Measurements from ENCODE around the genes NPR3, RXFP3 and AMACR.

GRCh38 chr5:26009765-26010064, 1028.7 kb downstream of the CDH9 start:
- PRO-cap, 4 experiments, result peak in 3 of 4 experiments; most common minus-strand start chr5:26009887 (in 3)
- RAMPAGE, long total RNA, 2 experiments, result no peak in any of the 2 experiments

DNA sequence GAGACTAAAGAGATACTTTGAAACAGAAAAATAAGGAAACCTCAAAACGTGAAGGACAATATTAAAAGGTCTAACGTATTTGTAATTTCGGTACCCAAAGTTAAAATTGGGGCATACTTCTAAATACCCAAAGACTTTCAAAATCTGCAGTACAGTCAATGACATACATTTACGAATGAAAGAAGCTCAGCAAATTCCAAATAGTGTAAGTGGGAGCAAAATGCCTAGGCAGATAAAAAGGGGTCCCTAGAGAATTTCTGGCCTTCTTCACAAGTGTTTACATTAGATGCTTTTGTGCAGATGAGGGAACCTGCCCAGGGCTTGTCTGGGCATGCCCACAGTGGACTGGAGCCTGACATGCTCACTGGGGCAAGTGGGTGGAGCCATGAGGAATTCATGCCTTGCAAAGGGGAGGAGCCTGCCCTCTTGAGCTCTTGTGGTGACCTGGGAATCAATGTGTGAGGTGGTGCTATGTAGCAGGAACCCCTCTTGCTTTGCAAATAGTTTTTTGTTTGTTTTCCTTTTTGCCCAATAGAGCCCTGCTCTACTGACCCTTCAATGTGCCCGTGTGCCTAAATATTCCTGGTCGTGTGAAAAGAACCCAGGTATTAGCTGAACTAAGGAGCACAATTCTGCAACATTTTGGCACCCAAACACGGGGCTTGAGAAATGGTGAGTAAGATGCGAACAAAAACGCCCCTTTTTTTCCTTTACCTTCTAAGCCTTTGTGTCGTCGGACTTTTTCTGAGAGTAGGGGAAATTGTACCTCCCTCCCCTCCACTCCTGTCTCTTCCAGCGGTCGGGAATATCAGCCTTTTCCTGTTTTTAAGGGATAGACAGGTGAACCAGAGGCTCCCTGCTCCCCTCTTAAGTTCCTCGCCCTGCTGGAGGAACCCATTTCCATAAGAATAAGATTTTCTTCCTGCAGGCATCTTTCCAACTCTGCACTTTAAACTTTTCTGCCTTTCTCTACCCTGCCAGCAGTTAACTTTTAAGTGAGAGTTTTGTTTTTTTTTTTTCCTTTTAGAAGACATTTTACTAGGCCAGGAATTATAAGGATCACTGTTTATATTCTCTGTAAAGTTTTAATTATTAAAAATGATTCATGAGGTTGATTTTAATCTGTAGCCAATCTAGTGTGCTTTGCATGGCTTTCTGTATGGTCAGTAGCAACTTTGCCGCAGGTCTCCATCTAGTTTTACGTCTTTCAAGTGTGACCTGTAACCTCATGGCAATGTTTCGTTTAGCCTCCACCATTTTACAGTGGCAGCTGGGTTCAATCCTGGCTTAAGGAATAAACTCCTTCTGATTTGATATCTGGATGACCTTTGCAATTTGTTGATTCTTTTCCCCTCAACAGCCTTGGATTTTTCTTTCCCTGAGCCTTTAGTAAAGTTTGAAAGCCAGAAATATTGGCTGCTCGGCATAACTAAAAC, 434.0 kb upstream of the CDH9 start:
- PRO-cap, 4 experiments, result peak in 2 of 4 experiments; most common plus-strand start position 454 of the sequence (in 1)
- RAMPAGE, long total RNA, 2 experiments, result start-site peak on the plus strand in 2 of 2 experiments, centred at positions 563 to 574 of the sequence, 19 to 21 reads per replicate

DNA sequence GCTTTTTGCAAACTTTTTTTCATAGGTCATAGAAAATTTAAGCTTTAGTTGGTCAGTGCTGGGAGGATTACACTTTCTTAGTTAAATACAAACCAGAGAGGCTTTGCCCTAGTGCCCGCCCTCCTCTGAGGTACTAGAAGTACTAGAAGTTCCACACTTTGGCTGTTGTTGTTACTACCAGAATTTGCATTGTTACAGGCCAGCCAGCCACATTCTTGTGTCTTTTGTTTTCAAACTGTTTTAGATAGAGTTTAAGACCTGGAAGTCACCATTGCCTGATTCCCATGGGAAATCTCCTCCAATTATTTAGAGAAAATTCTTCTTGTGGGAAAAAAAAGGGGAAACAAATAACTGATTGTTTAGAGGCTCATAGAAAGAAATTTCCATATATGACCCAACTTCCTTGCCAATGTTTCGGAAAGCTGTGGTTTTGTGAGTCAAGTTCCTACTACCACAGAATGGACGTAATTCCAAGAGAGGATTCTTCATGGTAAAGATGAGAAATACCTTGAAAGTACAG, 252.3 kb downstream of the GOLPH3 start:
- PRO-cap, 4 experiments, result no peak in any of the 4 experiments
- RAMPAGE, long total RNA, 2 experiments, result no peak in any of the 2 experiments

- PRO-cap, 4 experiments, result no peak in any of the 4 experiments
- RAMPAGE, long total RNA, 2 experiments, result no peak in any of the 2 experiments
Measured at GRCh38 chr5:32109086-32110048, 64.8 kb downstream of the GOLPH3 start.

GRCh38 chr5:32170568-32171182, 3.4 kb downstream of the GOLPH3 start:
- PRO-cap, 4 experiments, result no peak in any of the 4 experiments
- RAMPAGE, long total RNA, 2 experiments, result no peak in any of the 2 experiments

- PRO-cap, 4 experiments, result peak in 2 of 4 experiments; most common plus-strand start chr5:32204416 (in 2); most common minus-strand start chr5:32204237 (in 1)
- RAMPAGE, long total RNA, 2 experiments, result start-site peak on the plus strand in 1 of 2 experiments, at chr5:32204318-32204379 at its widest, 21 reads per replicate
Measured at GRCh38 chr5:32204075-32204586, 30.0 kb upstream of the GOLPH3 start.

DNA sequence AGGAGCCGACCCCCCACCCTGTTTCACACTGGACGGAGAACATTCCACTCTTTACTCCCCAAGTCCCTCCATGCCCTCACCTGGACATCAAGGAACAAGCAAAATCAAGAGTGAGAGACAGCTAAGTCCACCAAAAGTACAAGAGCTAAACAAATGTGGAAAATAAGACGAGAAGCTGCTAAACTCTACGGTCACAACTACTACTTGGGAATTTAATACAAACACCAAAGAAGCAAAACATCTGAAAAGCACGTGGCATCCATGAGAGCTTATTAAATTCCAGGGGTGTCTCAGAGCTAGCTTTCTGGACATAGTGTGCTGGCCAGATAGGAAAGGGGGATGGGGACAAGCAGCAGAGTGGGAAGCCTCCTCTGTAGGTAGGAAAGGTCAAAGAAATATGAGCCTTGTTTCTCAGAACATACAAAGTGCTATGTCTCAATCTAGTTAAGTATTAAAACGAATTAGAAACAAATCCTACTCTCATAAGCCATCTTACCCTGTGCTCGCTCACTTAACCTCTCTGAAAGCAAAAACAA, 51.3 kb upstream of the GOLPH3 start:
- PRO-cap, 4 experiments, result peak in 1 of 4 experiments; most common plus-strand start position 483 of the sequence (in 1); most common minus-strand start position 202 of the sequence (in 1)
- RAMPAGE, long total RNA, 2 experiments, result no peak in any of the 2 experiments

- PRO-cap, 4 experiments, result no peak in any of the 4 experiments
- RAMPAGE, long total RNA, 2 experiments, result no peak in any of the 2 experiments
Measured at GRCh38 chr5:32355439-32355638, 42.6 kb upstream of the MTMR12 start.

- PRO-cap, 4 experiments, result no peak in any of the 4 experiments
- RAMPAGE, long total RNA, 2 experiments, result no peak in any of the 2 experiments
Measured at GRCh38 chr5:32388452-32388776, 56.1 kb downstream of the ZFR start.

DNA sequence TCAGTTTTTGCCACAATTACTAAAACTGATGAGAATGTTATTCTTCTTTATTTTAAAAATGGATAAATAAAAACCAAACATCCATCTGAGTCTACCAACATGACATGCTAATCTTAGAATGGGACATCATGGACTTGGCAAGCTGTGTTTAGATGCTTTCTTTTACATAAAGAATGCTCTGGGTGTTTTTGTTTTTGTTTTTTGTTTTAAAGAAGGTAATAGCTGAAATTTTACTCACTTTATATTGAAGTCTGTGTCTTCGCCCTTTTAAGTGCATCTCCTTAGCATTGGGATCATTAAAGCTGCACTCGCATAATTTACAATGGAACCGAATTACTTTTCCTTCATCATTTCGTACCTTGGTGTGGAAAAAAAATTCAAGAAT, 47.6 kb downstream of the ZFR start:
- PRO-cap, 4 experiments, result no peak in any of the 4 experiments
- RAMPAGE, long total RNA, 2 experiments, result start-site peak on the minus strand in 1 of 2 experiments, centred at position 298 of the sequence, 95 reads per replicate

DNA sequence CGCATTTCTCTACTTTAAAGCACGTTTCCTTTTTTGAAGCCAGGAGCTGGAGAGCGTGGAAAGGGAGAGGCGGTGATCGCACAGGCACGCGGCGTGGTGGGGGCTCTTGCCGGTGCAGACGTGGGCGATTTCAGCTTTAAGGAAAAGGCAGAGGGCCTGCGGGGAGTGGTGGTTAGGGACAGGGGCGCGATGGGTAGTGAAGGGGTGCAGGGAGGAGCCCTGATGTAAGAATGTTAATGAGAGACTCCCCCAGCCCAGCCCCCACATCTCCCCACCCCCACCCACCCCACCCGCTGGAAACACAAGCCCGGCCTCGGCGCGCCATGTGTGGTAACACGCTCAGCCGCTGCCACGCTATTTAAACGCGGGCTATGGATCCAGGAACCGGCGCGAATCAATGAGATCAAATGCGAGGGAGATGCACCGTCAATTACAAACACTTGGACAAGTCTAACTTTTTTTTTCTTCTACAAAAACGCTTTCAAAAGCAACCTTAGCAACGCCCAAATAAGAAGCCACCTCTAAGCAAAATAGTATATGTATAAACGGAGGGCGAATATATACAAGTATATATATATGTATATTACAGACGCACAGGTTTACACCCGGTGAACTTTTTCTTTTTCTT, at the start of gene NPR3:
TSS of gene NPR3 (plus strand) at position 387 of the 628 bp plus-strand sequence.
- PRO-cap, 4 experiments, result peak in 3 of 4 experiments; most common plus-strand start position 42 of the sequence (in 3)
- RAMPAGE, long total RNA, 2 experiments, result no peak in any of the 2 experiments

- PRO-cap, 4 experiments, result no peak in any of the 4 experiments
- RAMPAGE, long total RNA, 2 experiments, result no peak in any of the 2 experiments
Measured at GRCh38 chr5:32852411-32852832, 141.3 kb downstream of the NPR3 start.

DNA sequence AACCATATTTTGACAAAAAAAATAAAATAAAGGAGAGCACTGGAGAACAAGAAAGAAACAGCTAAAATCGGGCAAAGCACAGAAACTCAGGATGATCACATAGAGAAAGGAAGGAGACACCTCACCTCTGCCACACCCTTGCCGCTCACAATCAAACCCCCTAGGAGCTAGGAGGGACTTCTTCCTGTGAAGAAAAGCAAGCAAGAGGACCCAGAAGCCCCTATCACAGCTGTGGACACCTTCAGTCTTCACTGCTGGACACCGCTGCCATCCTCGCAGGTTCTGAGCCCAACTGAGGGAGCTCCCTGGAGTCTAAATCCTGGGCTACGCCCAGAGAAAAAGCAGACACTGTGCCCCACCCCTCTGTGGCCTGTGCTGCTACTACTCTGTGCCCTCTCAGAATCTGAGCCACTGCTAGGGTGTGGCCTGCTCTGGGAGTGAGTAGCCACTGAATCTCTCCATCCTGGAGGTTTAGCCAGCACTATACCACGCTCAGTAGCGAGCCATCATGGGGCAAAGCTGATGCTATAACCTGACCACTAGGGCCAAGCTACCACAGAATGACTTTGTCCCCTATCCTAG, 338.1 kb downstream of the NPR3 start:
- PRO-cap, 4 experiments, result no peak in any of the 4 experiments
- RAMPAGE, long total RNA, 2 experiments, result no peak in any of the 2 experiments

GRCh38 chr5:33439149-33439523, 1.6 kb upstream of the TARS1 start:
- PRO-cap, 4 experiments, result no peak in any of the 4 experiments
- RAMPAGE, long total RNA, 2 experiments, result no peak in any of the 2 experiments

DNA sequence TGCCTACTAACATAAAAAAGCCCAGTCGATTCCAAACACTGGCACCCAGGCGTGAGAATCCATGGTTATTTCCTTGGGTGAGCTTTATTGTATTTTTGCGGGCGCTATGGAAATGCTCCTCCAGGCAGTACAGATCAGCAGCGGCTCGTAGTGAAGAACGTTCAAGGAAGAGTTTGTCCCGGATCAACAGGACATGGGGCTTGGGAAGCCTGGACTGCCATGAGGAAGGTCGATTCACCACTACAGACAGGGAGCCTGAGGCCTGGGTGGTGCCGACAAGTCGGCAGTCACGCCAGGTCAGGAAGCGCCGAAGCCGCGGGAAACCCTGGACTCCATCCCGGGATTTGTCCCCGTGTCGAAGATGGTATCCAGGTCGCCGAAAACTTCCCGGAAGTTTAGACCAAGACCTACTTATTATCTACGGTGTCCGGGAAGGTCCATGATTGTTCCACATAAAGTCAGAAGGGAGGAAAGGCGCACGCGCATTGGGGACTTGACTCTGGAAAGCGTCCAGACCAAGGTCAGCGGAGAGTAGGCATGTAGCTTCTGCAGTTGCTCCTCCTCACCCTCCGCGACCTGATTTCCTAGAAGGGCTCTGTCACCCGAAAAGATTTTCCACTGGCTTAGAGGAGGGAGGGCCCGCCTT, 385 bp upstream of the TARS1 start:
- PRO-cap, 4 experiments, result peak in 4 of 4 experiments; most common minus-strand start position 383 of the sequence (in 2)
- RAMPAGE, long total RNA, 2 experiments, result start-site peak on the minus strand in 1 of 2 experiments, centred at position 381 of the sequence, 6 reads per replicate

GRCh38 chr5:33459647-33460052, 18.9 kb downstream of the TARS1 start:
- PRO-cap, 4 experiments, result peak in 1 of 4 experiments; most common plus-strand start chr5:33459749 (in 1)
- RAMPAGE, long total RNA, 2 experiments, result no peak in any of the 2 experiments

DNA sequence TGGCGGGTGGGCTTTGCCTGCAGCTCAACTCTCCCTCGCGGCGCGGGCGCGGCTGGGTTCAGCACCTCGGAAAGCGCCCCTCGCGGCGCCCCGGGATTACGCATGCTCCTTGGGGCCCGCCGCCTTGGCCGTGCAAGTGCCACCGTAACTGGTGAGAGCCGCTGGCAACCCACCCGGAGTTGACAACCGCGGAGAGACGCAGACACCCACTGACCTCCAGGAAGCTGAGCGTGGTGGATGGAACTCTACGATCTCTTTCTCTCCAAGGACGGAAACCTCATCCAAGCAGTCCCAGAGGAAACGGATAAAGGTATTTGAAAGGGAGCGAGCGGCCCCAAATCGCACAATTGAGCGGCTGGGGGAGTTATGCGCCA, at the start of gene RXFP3:
TSS of gene RXFP3 (plus strand) at position 359 of the 374 bp plus-strand sequence.
- PRO-cap, 4 experiments, result no peak in any of the 4 experiments
- RAMPAGE, long total RNA, 2 experiments, result no peak in any of the 2 experiments

DNA sequence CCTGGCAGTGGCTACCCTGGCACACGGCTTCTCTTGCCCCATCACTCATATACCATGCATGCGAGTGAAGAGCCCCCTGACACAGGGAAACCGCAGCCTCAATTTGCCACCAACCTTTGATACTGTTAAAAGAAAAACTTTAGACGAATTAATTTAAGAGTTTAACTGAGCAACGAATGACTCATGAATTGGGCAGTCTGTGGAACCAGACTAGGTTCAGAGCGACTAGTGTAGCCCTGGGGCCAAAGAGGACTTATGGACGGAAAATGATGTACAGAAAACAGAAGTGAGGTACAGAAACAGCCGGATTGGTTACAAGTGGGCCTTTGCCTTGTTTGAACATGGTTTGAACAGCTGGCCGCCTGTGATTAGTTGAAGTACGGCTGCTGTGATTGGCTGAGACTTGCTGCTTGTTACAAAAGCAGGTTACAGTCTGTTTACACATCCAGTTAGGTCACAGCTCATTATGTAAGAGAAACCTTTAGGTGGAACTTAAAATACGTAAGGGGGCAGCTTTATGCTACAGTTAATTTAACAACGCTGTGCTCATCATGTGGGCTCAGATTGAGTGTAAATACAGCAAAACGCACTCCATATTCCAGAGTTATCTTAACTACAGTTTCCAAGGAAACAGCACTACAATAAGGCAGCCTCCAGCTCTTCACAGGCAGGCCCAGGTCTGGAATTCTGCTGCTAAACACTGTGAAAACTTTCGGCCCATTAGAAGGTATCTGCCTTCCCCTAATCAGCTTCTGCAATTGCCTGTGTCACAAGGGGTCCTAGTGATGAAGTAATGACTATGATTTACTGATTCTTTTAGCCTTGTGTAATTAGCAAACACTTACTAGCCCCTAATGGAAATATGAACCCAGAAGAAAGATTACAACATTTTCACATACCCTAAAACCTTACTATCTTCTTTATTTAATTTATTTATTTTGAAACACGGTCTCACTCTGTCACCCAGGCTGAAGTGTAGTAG, 6.5 kb downstream of the AMACR start:
- PRO-cap, 4 experiments, result peak in 2 of 4 experiments; most common plus-strand start position 525 of the sequence (in 1); most common minus-strand start position 257 of the sequence (in 2)
- RAMPAGE, long total RNA, 2 experiments, result no peak in any of the 2 experiments

DNA sequence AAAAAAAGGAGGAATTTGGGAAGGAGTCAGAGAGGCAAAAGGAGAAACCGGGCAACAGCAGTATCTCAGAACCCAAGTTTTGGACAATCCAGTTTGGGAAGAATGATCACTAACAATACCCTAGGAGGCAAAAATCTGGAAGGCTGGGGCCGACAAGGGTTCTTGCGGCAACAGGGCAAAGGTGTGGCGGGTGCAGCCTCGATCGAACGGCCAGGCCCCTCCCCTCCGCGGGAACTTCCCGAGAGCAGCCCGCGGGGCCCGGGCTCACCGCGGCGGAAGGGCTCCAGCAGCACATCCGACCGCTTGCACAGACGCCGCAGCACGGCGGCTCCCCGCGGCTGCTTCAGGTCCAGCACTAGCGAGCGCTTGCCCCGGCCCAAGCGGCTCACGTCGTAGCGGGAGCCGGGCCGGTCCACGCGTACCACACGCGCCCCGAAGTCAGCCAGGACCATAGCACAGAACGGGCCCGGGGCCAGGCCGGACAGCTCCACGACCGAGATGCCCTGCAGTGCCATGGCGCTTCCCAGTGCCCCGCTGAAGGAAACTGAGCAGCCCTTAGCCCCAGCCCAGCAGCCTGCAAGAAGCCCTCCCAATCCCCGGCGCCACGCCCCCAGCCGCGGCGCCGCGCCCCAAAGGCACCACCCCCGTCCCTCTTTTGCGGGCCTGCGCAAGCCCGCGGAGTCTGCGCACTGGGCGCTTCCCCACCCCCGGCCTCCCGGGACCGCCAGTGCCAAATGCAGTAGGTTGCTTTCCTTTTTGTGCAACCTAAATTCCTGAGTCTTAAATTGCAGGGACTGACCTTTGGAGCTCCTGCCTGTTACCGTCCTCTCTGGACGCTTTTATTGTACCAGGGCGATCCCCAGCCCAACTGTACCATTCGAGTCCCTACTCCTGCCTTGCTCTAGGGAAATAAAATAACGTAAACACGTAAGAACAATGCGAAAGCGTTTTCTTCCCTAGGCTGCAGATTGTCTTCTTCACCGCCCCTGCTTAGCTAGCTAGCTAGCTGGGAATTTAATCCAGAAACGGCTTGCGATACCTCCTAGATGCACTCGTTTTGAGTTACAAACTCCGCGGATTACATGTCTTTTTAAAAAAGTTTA, at the start of gene AMACR:
TSS of gene AMACR (minus strand) at position 546 of the 1,103 bp plus-strand sequence.
- PRO-cap, 4 experiments, result peak in 4 of 4 experiments; most common plus-strand start position 294 of the sequence (in 4); most common minus-strand start position 546 of the sequence (in 4)
- RAMPAGE, long total RNA, 2 experiments, result start-site peak on the minus strand in 1 of 2 experiments, centred at position 535 of the sequence, 264 reads per replicate

DNA sequence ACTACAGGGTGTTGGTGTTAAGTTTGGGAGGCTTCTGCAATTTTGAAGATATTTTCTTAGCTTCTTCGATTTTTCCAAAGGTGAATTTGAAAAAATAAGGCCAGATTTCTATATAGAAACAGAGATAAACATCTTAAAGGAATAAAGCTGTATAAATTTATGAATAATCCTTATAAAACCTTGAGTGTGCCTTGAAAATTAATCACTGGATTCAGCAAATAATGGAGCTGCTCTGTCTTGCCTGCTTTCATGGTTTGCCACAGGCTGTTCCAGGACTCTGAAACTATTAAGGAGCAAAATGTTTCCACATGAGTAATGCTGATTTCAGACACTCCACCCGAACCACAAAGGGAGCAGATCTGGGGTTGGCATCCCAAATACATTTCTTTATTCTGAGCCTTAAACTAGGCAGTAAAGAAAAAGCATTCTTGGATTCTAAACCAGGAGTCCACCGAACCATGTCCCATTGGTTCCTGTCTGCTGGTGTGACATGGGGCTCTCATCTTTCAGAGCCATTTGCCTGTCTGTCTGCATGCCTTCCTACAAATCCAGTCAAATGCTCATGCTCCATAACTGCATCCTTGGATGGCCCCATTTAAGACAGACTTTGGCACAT, 10.1 kb upstream of the C1QTNF3 start:
- PRO-cap, 4 experiments, result no peak in any of the 4 experiments
- RAMPAGE, long total RNA, 2 experiments, result no peak in any of the 2 experiments